SK-MEL-5 (cell line): ENCODE results near the gene NLRC5.

DNA sequence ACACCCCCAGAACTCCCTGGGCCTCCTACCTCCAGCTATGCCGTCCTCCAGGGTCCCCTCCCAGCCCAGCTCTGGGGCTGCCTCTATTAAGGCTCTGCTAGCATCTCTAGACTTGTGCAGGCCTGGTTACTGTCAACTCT is 20.0 kb downstream of the GNAO1 start:
RAMPAGE:
- cytosol, long total RNA: no peak
- long total RNA: no peak
- nucleus, long total RNA: no peak

GRCh38 chr16:56295788-56296113 is 104.5 kb downstream of the GNAO1 start:
RAMPAGE:
- cytosol, long total RNA: no peak
- long total RNA: no peak
- nucleus, long total RNA: no peak

RAMPAGE:
- cytosol, long total RNA: no peak
- long total RNA: no peak
- nucleus, long total RNA: no peak
These were observed 107.2 kb downstream of the AMFR start for GRCh38 chr16:56317959-56318746.

DNA sequence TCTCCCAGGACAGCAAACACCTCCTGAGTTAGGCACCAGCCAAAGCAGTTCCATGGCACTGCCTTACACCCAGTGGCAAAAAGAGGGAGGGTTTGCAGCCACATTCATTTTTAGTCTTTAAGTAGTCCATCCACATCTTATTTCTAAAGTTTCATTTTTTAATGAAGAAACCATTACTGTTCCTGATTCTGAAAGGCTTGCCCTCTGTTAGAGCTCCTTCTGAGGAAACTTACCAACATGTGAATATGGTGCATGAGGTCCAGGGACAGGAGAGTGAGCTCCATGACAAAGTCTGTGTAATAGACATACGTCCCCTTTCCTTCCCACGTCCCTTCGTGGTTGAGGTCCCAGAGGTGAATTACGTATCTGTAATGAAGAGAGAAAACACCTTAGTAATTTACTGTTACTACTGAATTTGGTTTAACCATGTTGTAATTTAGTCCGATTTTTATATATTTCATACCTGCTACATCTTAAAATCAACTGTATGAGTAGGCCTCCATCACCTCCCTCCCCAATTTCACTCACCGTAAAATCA is 20.6 kb downstream of the AMFR start:
RAMPAGE:
- cytosol, long total RNA: no peak
- long total RNA: no peak
- nucleus, long total RNA: no peak

DNA sequence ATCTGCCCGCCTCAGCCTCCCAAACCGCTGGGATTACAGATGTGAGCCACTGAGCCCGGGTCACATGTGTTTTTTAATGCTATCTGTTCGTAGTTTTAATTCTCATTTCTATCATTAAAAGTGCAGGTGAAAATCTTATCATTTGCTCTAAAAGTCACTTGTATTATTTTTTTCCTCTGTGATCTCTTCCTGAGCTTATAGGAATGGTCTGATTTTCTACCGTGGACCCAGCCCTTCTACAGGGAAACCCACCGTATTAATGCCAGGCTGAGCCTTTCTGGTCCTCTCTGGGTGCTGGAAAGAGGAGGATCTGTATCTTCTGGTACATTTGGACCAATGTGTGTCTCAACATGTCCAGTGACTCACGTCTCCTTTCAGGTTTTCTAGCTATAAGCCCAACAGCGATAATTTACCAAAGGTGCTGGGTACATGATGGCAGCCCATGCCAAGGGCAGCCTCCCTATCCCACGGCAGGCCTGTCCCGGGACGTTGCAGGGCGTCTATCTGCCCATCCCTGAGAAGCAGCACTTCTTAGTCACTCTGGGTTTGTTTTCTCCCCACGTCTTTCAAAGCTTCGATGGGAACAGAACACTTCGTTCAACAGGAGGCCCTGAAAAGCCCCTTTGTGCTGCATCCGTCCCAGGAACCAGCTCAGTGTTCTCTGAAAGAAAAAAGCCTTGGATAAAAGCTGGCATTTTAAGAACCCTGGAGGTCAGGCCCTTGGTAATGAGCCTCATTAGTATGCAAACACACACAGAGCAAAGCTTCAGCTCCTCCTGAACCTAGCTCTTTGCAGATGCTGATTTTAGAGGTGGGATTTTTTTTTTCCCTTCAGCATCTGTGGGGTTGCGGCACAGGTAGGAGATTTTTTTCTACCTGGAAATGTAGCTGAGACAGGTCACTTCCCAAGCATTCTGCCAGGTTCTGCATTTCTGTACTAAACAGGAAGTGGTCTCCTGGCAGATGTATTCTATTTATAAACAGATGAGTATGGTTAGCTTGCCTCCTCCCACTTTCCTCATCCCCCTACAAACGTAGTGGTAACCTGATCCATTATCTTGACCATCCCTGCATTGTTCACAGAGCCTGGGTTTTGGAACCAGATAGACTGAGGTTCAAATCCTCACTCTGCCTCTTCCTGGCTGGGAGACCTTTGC is 17.7 kb upstream of the MT4 start:
RAMPAGE:
- cytosol, long total RNA: no peak
- long total RNA: no peak
- nucleus, long total RNA: no peak

GRCh38 chr16:56605939-56606495 is 2.4 kb upstream of the MT2A start:
RAMPAGE:
- cytosol, long total RNA: no peak
- long total RNA: no peak
- nucleus, long total RNA: no peak

DNA sequence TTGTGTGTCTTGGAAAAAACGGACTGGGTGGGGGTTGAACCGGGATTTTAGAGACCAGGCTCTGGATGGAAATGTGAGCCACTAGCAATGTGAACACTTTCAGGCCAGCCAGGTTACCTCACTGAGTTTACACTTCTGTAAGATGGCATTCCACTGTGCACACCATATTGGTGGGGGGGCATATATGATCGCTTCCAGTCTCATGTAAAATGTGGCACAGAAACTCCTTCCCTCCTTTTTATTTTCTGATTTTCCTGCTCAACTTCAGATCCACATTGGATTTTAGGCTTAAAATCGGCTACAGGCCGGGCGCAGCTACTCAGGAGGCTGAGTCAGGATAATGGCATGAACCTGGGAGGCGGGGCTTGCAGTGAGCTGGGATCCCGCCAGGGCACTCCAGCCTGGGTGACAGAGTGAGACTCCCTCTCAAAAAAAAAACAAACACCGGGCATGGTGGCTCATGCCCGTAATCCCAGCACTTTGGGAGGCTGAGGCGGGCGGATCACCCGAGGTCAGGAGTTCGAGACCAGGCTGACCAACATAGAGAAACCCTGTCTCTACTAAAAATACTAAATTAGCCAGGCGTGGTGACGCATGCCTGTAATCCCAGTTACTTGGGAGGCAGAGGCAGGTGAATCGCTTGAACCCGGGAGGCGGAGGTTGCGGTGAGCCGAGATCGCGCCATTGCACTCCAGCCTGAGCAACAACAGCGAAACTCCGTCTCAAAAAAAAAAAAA is 1.7 kb downstream of the MT1E start:
RAMPAGE:
- cytosol, long total RNA: no peak
- long total RNA: no peak
- nucleus, long total RNA: no peak

DNA sequence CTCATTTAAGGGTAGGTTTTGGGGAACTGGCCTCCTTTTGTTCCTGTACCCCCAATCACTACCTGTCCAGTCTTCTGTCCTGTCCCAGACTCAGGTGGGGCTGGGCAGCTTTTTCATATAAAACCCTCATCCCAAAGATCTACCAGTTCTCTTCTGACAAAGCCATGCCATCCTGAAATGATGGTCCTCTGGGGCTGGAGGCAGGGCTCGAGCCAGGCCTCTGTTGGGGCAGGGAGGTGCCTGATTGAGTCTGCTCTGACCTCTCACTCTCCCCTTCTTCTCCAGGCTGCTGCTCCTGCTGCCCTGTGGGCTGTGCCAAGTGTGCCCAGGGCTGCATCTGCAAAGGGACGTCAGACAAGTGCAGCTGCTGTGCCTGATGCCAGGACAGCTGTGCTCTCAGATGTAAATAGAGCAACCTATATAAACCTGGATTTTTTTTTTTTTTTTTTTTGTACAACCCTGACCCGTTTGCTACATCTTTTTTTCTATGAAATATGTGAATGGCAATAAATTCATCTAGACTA is 1.5 kb downstream of the MT1X start:
RAMPAGE:
- cytosol, long total RNA: no peak
- long total RNA: no peak
- nucleus, long total RNA: no peak

RAMPAGE:
- cytosol, long total RNA: no peak
- long total RNA: no peak
- nucleus, long total RNA: no peak
These were observed 16.6 kb upstream of the SLC12A3 start for GRCh38 chr16:56848309-56848952.

GRCh38 chr16:56848953-56849264 is 16.1 kb upstream of the SLC12A3 start:
RAMPAGE:
- cytosol, long total RNA: no peak
- long total RNA: no peak
- nucleus, long total RNA: no peak

DNA sequence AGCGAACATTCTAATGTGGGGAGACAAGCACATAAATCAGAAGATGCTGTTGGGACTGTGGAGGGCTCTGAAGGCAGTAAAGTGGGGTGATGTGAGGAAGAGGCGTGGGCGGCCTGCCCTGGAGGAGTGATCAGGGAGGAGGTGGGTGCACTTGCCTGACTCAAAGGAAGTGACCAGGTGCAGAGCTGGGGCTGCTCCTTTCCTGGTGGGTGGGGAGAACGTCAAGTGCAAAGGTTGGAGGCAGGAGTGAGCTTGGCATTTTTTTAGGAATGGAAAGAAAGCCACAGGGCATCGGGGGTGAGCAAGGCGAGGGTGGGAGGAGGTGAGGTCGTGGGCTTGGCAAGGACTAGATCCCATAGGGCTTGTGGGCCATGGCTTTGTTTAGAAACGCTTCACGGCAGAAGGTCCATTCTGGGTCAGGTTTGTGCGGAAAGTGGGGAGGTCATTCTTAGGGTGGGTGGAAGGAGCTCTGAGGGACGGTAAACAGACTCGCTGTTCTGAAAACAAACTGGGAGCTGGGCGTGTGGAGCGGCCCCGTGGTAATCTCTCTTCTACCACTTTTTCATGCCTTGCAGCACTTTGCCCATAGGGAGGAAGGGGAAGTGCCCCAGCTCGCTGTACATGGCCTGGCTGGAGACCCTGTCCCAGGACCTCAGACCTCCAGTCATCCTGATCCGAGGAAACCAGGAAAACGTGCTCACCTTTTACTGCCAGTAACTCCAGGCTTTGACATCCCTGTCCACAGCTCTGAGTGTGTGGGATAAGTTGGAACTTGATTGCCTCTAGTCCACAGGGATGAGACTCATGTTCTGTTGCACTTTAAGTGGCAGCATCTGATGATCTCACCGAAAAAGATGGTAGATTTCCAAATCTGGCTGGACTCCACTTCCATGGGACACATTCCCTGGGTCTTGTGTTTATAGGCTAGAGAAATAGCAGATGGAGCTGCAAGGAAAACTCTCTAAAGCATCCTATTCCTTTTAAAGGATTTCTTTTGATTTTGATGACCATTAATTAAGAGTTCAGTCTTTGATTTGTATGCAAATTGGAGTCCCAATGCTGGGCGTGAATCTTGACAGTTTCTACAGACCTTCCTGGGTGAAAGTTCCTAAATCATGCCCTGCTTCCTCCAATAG is 18.9 kb upstream of the HERPUD1 start:
RAMPAGE:
- cytosol, long total RNA: no peak
- long total RNA: no peak
- nucleus, long total RNA: no peak

GRCh38 chr16:56915236-56915764 is 16.6 kb upstream of the HERPUD1 start:
RAMPAGE:
- cytosol, long total RNA: no peak
- long total RNA: no peak
- nucleus, long total RNA: no peak

DNA sequence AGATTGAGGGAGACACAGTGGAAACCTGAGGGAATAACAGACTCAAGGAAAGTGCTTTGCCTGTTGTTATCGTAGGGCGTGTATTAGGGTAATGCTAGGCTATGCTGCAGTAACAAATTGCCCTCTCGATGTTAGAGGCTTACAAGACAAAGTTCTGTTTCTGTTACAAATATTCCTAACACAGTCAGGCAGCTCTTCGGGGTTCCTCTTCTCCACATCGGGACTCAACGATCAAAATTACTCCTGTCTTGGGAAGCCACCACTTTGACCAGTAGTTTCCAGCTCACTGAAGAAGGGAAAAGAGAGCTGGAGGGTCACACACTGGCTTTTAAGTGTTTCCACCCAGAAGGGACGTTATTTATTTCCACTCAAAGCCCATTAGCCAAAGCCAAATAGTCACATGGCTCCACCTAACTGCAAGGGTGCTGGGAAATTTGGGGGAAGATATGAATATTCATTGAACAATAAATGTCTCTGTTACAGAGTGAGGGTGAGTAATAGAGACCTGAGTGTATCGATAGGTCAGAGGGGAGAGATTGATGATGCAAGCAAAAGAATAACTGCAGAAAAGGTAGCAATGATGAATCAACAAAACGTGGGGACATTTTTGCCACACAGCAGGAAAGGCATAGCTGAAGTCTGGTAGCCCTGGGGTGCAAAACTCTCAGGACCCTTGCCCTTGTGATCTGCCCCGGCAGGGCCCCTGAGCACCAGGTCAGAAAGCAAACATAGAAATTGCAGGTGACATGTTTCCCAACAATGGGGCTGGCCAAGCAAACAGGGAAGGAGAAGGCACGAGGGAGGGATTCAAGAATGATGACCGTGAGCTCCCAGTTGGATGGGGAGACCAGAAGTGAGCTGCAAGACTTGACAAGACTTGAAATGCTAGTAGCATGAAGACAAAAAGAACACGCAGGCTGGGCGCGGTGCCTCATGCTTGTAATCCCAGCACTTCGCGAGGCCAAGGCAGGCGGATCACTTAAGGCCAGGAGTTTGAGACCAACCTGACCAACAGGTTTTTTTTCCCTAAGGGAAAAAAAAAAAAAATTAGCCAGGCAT is 12.9 kb upstream of the HERPUD1 start:
RAMPAGE:
- cytosol, long total RNA: no peak
- long total RNA: no peak
- nucleus, long total RNA: no peak

GRCh38 chr16:56936884-56937341 is 5.0 kb downstream of the HERPUD1 start:
RAMPAGE:
- cytosol, long total RNA: no peak
- long total RNA: no peak
- nucleus, long total RNA: no peak

RAMPAGE:
- cytosol, long total RNA: no peak
- long total RNA: no peak
- nucleus, long total RNA: no peak
These were observed 1.1 kb upstream of the NLRC5 start for GRCh38 chr16:56988187-56988700.

DNA sequence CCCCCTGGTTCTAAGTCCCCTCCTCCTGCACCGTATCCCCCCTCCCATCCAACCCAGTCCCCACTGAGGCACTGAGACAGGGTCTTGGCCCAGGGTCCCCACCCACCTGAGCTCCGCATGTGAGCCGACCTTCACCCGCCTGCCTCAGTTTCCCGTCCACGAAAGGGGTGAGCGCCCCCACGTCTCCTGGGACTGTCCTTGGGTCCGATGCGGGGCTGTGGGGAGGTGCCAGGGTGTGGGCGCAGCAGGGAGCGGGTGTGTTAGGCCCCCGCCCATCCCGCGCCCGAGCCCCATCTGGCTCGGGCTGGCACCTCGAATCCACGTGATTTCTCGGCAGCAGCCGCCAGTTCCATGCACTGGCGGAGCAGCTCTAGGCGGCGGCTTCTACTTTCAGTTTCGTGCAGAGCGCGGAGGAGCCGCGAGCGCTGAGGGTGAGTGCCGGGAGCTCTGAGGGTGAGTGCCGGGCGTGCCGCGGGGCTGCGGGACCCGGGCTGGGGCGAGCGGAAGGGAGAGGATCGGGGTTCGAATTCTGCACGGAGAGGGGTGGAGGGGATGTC is at the start of gene NLRC5:
NLRC5 (plus strand) TSS at position 393 of the 557 bp plus-strand sequence.
RAMPAGE:
- cytosol, long total RNA: start-site peak on the plus strand centred at position 403 of the sequence, 22 bp wide, 29 and 13 reads in 2 replicates
- long total RNA: no peak
- nucleus, long total RNA: no peak

GRCh38 chr16:57003685-57004171 is 14.4 kb downstream of the NLRC5 start:
RAMPAGE:
- cytosol, long total RNA: no peak
- long total RNA: no peak
- nucleus, long total RNA: no peak

DNA sequence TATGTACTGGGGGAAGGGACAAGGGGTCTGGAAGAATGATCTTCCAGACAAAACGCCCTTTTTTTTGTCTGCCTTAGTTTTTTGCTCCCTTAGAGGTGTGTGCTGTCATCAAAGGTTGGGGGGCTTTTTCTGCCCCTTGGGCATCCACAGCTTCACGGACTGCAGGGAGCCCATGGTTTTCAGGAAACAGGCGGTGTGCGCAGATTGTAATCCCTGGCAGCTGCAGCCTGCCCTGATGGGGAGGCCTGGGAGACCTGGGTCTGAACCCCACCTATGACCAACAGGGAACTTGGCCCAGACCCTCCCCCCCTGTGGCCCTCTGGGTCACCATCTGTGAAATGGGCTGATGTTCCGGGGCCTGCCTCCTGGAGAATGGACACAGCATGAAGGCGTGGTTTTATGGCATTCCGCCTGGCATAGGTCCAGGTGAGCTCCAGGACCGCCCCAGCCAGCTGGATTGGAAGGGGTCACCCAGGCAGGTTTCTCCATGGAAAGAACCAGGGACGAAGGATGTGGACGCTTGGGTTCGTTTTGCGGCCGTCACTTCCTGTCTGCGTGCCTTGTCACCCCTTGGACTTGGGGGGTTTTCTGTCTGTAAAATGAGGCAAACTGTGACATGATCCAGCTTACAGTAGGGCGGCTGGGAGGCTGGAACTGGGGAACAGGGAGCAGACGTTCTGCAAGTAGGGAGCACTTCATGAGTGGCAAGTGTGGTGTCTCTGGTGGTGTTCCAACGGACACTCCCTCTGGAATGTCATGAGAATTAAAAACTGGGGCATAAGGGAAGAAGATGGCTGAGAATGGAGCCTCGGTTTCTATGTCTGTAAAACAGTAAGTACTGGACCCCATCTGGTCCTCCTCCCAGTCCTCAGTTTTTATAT is 1.5 kb downstream of the CPNE2 start:
RAMPAGE:
- cytosol, long total RNA: no peak
- long total RNA: no peak
- nucleus, long total RNA: no peak

RAMPAGE:
- cytosol, long total RNA: no peak
- long total RNA: no peak
- nucleus, long total RNA: no peak
These were observed 28.6 kb downstream of the CPNE2 start for GRCh38 chr16:57120740-57121533.

GRCh38 chr16:57141794-57142488 is 43.9 kb downstream of the PSME3IP1 start:
RAMPAGE:
- cytosol, long total RNA: no peak
- long total RNA: no peak
- nucleus, long total RNA: no peak